ENCODE data around the gene PTK6.

- PRO-cap = no peak
Observed at GRCh38 chr20:63497056-63497426, 1.8 kb downstream of the EEF1A2 start.

DNA sequence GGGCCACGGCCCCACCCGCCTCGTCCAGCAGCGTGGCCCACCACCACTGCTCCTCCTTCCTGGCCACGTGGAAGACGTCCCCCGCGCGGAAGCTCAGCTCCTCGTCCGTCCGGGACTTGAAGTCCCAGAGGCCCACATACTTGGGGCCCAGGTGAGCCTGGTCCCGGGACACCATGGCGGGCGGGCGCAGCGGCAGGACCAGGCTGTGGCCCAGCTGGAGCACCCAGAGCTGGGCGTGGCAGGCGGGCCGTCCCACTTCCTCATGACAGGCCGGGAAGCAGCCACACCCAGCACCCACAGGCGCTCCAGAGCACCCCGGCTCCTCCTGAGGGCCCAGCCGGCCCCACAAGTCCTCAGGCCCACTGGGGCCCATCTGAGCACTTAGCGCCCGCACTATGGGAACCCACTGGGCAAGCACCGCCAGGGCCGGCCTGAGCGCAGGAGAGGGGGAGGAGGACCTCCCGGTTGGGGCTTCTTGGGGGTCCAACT lies at the start of gene PTK6:
Gene PTK6, minus strand, starts transcription at position 237 of the 489 bp plus-strand sequence.
- PRO-cap = no peak

DNA sequence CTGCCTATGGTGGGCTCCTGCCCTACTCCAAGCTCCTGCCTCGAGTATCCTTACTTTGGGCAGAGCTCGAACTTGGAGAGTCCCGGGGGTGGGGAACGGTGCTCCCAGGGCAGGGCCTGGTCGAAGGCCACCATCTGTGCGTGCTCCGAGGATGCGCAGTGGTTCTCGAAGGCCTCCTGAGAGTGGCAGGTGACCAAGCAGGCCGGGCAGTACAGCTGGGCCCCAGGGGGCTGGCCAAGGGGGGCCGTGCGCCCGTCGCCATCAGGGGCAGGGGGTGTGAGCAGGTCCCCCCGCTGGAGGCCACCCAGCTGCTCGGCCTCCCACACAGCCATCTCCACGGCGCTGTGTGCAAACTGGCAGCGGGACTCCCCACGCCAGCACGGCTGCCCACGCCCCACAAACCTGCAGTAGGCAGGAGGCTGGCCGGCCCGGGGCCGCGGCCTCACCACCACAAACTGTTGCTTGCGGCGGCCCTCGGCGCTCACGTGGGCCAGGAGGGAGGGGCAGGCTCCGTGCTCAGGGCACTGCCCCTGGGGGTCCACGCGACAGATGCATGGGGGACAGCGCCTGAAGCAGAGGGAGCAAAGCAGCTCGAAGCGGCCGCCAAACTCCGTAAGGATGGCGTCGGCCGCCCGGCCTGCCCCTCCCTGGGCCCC lies 1.9 kb downstream of the HELZ2 start:
- PRO-cap = no peak

DNA sequence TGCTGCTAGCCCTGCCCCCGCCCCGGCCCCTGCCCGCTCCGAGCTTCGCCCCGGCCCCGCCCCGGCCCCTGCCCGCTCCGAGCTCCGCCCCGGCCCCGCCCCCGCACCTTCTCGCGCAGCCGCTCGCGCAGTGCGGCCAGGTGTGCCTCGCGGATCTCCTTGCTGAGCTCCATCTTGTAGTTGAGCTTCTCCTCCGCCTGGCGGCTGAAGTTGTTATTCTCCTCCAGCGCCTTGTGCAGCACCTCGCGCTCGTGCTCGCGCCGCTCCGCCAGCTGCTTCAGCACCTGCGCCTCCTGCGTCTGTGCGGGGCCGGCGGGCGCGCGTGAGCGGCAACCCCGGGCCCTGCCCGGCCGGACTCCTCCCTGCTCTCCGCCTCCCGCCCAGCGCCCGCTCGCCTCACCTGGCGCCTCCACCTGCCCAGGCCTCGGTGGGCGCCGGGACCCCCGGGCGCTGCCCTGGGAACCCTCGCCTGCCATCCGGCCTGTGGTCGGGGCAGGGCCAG lies 11.2 kb downstream of the STMN3 start:
- PRO-cap = unidirectional peak, minus-strand start at position 188 of the sequence

- PRO-cap = no peak
Observed at GRCh38 chr20:63661012-63662094, 3.2 kb downstream of the RTEL1 start.

GRCh38 chr20:63737292-63738338 lies 1.2 kb downstream of the LIME1 start:
- PRO-cap = no peak

DNA sequence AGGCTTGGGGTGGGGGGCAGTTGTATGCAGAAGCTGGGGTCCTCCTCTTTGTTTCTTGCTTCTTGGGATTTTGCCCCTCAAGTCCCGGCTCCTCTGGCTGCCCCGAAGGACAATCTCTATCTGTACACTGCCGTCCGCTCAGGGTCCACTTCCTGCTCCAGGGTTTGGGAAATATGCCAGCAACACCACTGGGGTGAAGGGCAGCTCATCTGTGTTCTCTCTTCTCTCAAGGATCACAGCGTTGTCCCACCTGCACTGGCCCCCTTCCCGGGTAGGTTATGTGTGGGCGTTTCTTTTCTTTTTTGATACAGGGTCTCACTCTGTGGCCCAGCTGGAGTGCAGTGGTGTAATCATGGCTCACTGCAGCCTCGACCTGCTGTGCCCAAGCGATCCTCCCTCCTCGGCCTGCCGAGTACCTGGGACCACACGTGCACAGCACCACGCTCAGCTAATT lies 25.6 kb downstream of the SLC2A4RG start:
- PRO-cap = no peak

GRCh38 chr20:63774308-63774772 lies 34.8 kb downstream of the SLC2A4RG start:
- PRO-cap = bidirectional peak, plus-strand start at chr20:63774569, minus-strand start at chr20:63774452

DNA sequence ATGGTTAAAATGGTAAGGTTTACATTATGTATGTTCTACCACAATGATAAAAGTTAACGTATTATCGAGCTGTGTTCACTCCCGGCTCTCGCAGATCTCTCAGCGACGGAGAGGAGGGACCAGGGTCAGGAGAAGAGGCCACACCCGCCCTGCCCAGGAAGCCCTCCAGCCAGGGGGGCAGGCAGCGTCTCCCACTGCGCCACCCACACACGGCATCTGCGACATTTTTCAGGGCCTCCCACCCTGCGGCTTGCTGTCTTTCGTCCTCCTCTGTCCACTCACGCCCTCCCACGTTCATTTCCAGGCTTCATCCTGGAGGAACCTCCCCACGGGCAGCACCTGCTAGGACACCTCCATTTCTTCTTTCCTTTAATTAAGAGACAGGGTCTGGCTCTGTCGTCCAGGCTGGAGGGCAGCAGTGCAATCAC lies 43.3 kb downstream of the ZBTB46 start:
- PRO-cap = no peak

DNA sequence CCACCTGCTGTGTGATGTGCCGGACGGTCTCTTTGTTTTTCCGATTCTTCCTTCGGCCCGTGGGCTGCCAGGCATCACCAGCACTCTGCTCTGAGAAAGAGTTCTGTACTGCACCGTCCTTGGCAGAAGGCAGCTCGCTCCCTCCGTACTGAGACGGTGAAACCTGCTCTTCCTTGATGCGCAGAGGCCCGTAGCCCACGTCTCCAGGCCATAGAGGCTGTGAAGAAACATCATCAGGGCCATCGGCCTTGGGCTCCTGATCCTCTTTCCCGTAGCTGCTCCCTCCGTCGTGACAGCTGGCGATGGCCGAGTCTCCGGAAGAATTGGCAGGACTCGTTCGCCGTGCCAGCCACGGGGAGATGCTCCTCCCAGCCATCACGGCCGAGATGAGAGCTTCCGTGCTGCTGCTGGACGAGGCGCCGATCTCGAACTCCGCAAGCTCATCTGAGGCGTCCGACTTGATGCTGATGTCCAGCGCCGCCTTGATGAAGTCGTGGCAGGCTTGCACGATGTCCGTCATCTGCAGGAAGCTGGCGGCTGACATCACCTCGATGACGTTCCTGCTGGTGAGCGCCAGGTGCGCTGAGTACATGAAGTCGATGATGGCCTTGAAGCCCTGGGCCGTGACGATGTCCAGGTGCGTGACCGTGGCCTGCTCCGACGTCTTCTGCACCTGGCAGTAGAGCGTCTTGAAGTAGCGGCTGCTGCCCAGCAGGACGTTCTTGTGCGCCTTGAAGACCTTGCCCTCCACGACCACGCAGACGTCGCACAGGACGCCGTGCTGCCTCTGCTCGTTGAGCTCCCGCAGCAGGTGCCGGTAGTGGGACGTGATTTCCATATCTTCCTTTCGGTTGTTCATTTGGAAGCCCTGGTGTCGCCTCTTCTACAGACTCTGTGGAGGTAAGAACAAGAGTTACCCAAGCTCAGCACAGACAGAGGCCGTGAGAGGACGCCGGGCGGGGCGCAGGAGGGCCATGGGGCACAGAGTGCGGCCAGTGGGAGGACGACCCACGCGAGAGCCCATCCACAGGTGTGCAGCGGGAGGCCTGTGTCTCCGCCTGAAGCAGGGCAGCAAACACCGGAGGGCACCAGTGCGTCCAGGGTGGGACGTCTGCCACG lies 40.8 kb downstream of the ZBTB46 start:
- PRO-cap = no peak

GRCh38 chr20:63791651-63792148 lies 39.4 kb downstream of the ZBTB46 start:
- PRO-cap = no peak

DNA sequence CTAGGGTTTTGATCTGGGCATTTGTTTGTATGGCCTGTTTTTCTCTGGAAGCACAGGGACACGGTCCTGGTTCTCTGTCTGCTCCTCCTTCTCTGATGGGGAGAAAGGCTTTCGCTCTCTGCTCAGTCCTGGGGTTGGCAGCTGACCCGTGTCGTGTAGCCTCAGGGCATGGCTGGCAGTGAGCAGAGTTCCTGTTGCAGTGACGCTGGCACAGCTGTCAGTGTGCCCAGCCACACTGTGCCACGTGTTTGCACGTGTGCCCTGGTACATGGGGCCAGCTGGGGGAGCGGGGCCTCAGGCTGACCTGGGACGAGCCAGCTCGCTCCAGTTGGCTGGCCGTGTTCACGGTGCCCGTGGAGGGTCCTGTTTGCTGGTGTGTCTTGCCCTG lies 10.4 kb upstream of the DNAJC5 start:
- PRO-cap = no peak

- PRO-cap = no peak
Observed at GRCh38 chr20:63893493-63894102, 1.3 kb upstream of the DNAJC5 start.

DNA sequence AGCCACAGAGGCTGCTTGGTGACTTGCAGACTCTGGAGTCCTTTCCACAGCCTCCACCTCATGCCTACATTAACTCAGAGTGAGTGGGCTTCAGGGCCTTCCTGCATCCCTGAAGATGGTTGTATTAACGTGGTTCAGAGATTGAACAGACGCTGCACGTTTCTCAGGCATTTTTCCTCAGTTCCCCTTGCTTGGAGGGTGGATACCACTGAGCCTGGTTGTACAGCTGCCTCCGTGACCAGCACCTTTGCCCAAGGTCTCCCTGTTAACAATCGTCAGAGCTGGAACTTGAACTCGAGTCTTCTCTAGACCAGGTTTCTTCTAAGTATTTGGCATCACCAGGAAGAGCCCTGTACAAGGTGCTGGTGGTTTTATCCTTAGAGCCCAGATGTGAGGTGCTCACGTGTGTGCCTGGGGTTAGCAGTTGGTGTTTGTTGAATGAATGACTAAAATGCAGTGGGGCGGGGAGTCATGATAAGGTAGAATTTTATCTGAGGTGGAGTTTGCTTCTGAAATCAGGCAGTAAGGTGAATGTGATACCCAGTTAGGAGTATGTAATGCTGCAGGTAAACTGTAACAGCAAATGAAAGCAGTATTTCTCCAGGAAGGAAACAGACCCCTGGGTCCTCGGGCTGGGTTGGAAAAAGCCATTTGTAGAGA lies 3.0 kb downstream of the DNAJC5 start:
- PRO-cap = no peak

GRCh38 chr20:63940129-63940913 lies 15.9 kb downstream of the UCKL1 start:
- PRO-cap = no peak

DNA sequence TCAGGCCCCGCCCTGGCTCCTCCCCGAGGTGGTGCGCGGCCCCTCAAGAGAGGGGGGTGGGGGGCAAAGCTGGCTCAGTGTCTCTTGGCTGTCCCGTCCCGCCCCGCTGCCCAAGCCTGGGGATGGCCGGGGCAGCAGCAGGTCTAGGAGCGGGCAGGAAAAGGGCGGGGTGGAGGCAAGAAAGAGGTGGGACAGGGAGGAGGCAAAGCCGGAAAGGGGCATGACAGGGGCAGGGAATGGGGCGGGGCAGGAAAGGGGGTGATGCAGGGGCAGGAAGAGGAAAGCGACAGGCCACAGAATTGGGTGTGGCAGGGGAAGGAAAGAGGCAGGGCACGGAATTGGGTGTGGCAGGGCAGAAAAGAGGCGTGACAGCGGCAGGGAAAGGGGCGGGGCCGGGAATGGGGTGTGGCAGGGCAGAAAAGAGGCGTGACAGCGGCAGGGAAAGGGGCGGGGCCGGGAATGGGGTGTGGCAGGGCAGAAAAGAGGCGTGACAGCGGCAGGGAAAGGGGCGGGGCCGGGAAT lies 14.5 kb downstream of the UCKL1 start:
- PRO-cap = unidirectional peak, minus-strand start at position 91 of the sequence

- PRO-cap = no peak
Observed at GRCh38 chr20:63957647-63958147, 1.5 kb upstream of the UCKL1 start.

DNA sequence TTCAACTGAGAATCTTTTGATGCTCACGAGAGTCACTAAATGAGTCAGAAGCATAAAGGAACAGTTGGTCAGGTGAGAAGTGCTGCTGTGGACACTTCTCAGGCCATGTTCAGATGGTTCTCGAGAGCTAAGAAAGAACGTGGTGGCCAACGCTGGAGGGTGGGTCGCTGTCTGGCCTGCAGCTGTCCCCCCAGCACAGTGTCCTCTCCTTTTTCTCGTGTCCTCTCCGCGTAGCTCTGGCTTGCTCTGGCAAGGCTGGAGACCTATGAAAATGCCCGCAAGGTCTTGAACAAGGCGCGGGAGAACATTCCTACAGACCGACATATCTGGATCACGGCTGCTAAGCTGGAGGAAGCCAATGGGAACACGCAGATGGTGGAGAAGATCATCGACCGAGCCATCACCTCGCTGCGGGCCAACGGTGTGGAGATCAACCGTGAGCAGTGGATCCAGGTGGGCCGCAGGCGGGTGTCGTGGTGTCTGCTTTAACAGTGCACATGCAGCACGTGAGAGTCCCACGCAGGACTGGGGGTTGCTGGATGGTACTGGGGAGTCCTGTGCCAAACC lies 24.8 kb upstream of the C20orf204 start:
- PRO-cap = no peak

DNA sequence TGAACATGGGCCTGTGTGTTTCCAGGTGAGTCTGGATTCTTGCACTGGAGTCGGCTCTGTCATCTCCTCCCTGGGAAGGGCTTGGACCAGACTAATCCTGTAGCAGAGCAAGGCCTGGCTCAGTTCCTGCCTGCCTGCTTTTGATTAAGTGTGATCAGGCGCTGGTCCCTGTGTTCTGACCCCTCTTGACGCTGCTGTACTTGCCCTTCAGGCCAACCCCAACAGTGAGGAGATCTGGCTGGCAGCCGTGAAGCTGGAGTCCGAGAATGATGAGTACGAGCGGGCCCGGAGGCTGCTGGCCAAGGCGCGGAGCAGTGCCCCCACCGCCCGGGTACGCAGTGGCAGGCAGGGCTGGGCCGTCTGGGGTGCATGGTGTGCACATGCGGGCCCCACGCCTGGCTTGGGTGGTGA lies 10.2 kb upstream of the C20orf204 start:
- PRO-cap = no peak

GRCh38 chr20:64038437-64039707 lies 2.9 kb downstream of the C20orf204 start:
- PRO-cap = bidirectional peak, plus-strand start at chr20:64038723, minus-strand start at chr20:64038671; bidirectional peak, plus-strand start at chr20:64039406, minus-strand start at chr20:64039015